ENCODE measurements around a stretch of chr5.

DNA sequence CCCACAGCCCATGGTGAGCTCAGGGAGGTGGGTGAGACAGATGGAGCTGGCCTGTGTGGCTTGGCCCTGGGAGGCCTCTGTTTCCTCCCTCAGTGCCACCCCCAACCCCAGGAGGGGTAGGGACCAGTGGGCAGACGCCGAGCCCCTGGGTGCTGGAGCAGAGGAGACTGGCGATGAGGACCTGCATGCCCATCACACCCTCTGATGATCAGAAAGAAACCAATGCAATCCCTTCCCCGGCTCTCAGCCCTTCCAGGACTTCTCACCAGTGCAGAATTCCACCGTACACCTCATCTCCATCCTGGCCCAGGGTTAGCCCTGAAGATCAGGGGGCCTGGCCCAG is 17.1 kb upstream of the NKD2 start:
- CAGE, long polyA plus RNA = no peak
- RRBS = no CpG with 5 or more reads among the region's 5 CpGs

DNA sequence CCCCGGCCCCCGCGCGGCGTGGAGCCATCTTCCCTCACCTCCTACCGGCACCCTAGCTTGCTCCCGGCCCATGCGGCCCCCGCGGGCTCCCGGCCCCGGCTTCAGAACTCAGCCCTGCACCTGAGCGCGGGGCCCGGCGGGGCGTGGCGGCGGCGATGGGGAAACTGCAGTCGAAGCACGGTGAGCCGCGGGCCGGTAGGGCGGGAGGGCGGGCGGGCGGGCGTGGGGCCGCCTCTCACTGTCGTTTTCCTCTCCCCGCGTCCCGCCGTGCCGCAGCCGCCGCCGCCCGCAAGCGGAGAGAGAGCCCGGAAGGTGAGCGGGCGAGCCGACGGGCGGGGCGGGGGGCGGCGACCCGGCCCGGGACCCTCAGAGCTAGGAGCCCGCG is 293 bp downstream of the NKD2 start:
- CAGE, long polyA plus RNA = no peak
- RRBS = 1% methylated on average over 32 of the region's 55 CpGs

GRCh38 chr5:1098637-1099451 is 13.0 kb downstream of the SLC12A7 start:
- CAGE, long polyA plus RNA = no peak
- RRBS = 70% methylated on average over 2 of the region's 26 CpGs

DNA sequence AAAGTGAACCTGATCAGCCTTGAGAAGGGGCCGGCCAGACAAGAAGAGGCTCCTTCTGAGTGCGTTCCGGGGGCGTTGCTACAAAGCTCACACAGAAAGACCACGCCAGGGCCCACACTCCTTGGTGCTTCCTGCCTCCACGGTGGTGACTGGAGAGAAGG is 1.5 kb downstream of the SLC12A7 start:
- CAGE, long polyA plus RNA = no peak
- RRBS = 26% methylated on average over 2 of the region's 6 CpGs

DNA sequence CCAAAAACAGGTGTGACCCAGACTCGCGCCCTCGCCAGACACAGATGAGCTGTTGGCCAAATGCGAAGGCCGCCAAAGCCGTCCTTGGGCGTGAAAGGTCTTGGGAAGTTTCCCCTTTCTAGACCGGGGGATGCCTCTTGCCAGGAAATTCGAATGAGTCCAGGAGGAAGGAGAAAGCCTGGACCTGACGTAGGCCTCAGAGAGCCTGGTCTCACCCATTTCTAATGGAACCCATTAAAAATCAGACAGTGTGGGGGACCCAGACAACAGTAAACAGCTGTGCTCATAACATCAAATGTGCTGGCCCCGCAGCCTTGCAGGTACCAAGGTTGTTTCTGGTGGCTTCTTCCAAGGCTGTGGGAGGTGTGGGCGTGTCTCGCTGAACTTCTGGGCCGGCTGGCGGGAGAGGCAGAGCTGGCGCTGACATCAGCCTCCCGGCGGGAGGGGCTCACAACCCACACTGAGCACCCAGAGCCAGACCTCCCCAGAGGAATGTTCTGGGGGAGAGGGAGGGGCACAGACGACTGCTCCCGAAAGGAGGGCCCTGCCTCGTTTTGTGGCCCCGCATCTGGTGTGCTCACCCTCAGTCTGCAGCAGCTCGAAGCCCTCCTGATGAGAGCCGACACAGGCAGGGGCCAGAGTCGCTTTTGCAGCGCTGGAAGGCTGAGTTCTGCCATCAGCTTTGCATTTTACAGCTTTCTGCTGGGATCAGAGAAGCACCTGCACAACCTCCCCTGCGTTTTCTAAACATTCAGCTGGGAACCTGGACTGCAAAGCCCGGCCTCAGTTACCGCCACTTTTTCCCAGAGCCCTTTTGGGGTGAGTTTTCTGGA is 6.8 kb upstream of the SLC12A7 start:
- CAGE, long polyA plus RNA = no peak
- RRBS = 18% methylated on average over 4 of the region's 29 CpGs

- CAGE, long polyA plus RNA = no peak
- RRBS = no CpG with 5 or more reads among the region's 13 CpGs
These were observed 10.7 kb upstream of the SLC12A7 start for GRCh38 chr5:1122557-1122884.

GRCh38 chr5:1185428-1186447 is 15.7 kb upstream of the SLC6A19 start:
- CAGE, long polyA plus RNA = no peak
- RRBS = no CpG with 5 or more reads among the region's 17 CpGs

- CAGE, long polyA plus RNA = no peak
- RRBS = no CpG with 5 or more reads among the region's 12 CpGs
These were observed 38.8 kb downstream of the LPCAT1 start for GRCh38 chr5:1484956-1485365.

DNA sequence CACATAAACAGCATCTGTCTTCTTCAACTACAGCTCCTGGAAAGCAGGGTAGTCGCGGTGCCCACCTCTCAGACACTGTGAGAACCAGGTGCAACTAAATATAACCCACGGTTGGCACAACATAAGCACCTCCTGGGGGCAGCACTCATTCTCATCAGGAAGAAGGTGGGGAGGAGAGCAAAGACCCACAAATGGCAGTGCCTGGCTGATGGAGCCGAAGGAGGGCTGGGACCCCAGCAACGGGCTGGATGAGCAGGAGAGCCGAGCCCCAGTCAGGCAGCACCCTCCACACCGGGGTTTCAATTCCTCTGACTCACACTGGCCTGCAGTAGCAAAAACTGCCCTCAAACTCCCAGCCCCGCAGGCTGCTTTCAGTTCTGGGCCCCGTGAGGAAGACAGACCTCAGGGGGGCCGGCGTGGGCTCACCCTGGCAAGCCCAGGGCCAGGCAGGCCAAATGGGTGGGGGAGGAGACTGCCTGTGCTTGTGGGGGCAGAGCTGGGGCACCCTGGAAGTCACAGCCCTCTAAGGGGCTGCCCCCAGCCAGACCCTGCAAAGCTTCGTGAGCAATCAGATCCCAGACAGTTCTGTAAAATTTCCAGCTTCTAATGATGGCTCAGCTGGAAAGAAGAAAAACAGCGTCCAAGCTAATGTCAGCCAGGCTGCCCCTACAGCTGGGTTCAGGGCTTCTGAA is 34.9 kb downstream of the LPCAT1 start:
- CAGE, long polyA plus RNA = no peak
- RRBS = no CpG with 5 or more reads among the region's 13 CpGs

DNA sequence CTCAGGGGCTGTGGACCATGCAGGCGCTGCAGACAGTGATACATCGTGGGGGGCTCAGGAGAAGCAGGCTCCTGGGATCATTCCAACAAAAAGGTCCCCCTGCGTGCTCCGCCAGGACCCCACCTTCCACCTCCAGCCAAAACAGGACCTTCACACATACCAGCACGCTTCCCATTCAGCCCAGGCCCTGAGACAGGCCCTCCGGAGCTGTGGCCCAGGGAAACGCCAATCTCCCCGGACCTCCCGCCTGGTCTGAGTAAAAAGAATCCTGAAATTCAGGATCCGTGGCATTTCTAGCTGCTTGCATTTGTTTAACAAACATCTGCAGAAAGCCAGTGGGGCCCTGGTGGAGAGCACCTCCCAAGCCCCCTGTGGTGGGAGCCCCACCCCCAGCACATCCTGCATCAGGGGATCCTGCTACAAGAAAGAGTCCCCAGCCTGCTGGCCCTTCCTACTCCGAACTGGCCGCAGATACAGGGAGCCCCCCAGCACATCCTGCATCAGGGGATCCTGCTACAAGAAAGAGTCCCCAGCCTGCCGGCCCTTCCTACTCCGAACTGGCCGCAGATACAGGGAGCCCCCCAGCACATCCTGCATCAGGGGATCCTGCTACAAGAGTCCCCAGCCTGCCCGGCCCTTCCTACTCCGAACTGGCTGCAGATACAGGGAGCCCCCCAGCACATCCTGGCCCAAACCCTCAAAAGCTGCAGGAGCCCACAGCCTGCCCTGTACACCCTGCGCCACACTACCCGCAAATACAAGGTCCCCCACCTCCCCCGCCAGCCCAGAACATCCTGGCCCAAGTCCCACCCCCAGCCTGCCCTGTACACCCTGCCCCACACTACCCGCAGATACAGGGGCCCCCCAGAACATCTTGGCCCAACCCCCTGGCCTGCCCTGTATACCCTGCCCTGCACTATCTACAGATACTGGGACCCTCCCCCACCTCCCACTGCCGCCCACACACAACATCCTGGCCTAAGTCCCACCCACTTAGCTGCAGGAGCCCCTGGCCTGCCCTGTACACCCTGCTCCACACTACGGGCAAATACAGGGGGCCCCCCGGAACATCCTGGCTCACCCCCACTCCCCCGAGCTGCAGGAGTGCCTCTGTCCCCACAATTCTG is 8.7 kb downstream of the LPCAT1 start:
- CAGE, long polyA plus RNA = no peak
- RRBS = no CpG with 5 or more reads among the region's 25 CpGs

DNA sequence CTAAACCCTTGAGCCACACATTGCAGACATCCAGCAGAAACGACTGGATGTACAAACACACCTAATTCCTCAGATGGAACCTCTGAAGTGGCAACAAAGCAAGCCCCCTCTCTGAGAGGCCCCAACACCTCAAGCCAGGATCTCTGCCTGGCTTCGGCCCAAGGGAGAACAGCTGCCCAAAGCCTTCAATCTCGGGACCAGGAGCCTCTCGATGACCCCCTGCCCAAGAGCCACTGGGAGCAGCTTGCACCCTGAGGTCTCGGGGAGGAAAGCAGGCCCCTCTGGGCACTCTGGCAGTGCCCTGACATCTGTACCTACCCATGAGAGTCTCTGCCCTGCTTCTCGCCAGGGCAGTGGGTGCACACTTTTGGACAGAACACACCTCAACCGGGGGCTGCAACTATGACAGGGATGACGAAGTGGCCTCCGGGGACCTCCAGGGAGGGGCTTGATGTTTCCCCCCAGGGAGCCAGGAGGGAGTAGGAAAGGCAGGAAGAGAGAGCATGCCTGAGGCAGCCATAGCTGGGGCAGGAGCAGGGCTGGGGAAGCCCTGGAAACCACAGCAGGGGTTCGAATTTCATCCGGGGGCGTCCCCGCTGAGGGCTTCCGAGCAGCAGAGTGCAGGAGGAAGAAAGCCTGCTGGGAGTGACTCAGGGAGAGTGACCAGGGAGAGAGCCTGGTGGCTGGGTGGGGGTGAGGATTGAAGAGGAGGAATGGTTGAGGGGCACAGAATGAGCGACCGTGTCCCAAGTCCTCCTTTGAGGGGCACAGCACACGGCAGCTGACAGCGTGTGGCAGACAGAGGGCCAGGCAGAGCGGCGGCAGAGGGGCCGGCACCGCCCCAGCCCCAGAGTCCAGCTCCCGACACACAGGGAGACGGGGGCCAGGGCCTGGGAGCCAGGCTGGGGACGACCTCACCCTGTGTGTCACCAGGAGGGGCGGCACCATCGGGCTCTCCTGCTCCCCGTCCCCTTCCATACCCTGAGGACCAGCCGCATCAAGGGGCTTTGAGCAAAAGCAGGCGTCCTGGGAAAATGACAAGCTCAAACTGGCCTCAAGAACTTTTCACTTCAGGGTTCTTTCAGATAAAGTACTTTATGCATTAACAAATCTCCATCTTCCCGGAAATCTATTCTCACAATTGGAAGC is 1.8 kb downstream of the LPCAT1 start:
- CAGE, long polyA plus RNA = no peak
- RRBS = no CpG with 5 or more reads among the region's 31 CpGs

- CAGE, long polyA plus RNA = no peak
- RRBS = no CpG with 5 or more reads among the region's 6 CpGs
These were observed 76.6 kb upstream of the LPCAT1 start for GRCh38 chr5:1600307-1600870.

- CAGE, long polyA plus RNA = no peak
- RRBS = no CpG with 5 or more reads among the region's 20 CpGs
These were observed 6.4 kb downstream of the NDUFS6 start for GRCh38 chr5:1807392-1808183.

GRCh38 chr5:1973665-1974034 is 90.9 kb upstream of the IRX4 start:
- CAGE, long polyA plus RNA = no peak
- RRBS = no CpG with 5 or more reads among the region's 14 CpGs

- CAGE, long polyA plus RNA = no peak
- RRBS = no CpG with 5 or more reads among the region's 11 CpGs
These were observed 129.1 kb upstream of the IRX4 start for GRCh38 chr5:2011774-2012205.

DNA sequence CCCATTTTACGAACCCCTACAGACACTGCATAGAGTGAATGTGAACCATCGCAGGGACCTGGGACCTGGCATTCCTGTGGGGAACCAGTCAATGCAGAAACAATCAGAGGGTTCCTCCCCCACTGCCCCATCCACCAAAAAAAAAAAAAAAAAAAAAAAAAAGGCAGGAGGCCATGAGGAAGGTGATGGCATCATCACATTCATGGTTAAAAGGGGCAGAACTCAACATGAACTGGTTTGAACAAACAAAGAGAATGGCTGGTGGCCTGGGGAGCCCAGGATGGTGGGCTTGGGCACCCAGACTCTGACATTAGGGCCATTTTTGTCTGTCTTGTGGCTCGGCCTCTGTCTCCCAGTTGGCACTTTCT is 270.2 kb upstream of the IRX4 start:
- CAGE, long polyA plus RNA = no peak
- RRBS = no CpG with 5 or more reads among the region's 3 CpGs

DNA sequence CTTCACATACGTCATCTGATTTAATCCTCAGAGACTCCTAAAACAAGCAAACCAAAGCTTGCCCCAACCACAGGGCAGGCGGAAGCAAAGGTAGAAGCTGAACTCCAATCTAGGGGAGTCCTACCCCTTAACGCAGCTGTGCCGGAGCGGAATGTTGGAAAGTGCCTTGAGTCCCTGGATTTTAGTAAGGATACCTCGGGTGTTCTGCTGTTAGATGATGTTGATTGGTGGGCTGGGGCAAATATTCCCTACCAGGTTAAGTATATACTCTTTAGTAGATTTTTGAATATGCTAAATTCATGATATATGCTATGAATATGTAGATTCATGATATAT is 384.2 kb upstream of the IRX4 start:
- CAGE, long polyA plus RNA = no peak
- RRBS = no CpG with 5 or more reads among the region's 6 CpGs

DNA sequence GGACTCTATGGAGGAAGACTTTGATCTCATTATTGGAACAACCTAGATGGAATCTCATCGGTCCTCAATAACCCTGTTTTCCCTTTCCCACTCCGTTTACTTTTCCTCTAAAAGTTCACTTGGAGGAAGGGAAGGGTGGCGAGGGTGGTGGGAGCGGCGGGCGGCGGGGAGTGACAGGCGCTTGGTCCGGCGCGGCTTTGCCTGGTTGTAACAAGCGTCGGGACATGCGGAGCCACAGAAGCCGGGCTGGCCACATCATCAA is 396.0 kb upstream of the IRX4 start:
- CAGE, long polyA plus RNA = no peak
- RRBS = 52% methylated on average over 7 of the region's 15 CpGs

GRCh38 chr5:2742996-2743727 is 8.3 kb downstream of the IRX2 start:
- CAGE, long polyA plus RNA = no peak
- RRBS = 77% methylated on average over 19 of the region's 50 CpGs

- CAGE, long polyA plus RNA = no peak
- RRBS = 67% methylated on average over 13 of the region's 75 CpGs
These were observed 2.1 kb downstream of the IRX2 start for GRCh38 chr5:2749174-2749920.